Lung (tissue), 4 donors: ENCODE results near the gene NOTCH2.

DNA sequence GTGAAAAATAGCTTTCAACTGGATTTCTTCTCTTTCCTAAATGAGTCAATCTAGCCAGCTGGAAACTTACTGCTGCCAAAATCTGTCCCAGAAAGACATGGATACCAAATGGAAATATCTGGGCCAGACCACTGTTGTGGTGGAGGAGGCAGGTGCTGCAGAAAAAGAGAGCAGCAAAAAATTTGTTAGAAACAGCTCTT is 68.7 kb upstream of the ADAM30 start:
- PRO-cap, result no peak
- RAMPAGE, long total RNA, result no peak

- PRO-cap, result no peak
- RAMPAGE, long total RNA, result no peak
- RRBS, result no CpG with 5 or more reads among the region's 5 CpGs
These were observed 83.8 kb upstream of the ADAM30 start for GRCh38 chr1:119980078-119980486.

GRCh38 chr1:120069150-120070007 is at the start of gene NOTCH2:
Gene NOTCH2, minus strand, starts transcription at chr1:120069662.
- PRO-cap, result unidirectional peak, minus-strand start at chr1:120069626
- RAMPAGE, long total RNA, result no peak
- RRBS, result no CpG with 5 or more reads among the region's 88 CpGs

GRCh38 chr1:120432912-120433811 is 18.3 kb downstream of the NBPF8 start:
- PRO-cap, result no peak
- RAMPAGE, long total RNA, result no peak
- RRBS, result no CpG with 5 or more reads among the region's 9 CpGs

DNA sequence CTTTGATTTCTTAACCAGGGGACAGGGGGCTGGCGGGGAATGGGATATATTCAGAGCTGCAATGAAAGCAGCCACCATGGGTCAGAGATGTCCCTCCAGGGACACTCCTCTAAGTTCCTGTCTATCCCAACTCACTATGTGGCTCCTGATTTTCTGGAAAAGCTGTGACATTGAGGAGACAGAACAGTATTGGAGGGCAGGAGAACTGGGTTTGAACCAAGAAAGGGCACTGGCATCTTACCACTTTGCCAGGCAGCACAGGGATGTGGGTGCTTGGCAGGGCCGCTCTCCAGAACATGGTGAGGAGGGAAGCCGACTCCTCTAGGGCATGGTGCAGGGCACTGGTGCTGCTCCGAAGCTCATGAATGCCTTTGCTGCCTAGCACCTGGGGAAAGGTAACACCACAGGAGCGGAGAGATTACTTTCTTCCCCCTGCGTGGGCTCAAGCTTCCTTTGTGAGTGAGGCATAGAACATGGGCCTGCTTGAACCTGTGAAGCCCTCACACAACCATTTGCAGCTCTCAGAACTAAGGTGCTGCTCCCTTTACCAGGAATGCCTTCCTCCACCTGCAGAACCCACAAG is 78.2 kb downstream of the NBPF8 start:
- PRO-cap, result no peak
- RAMPAGE, long total RNA, result no peak
- RRBS, result no CpG with 5 or more reads among the region's 6 CpGs

DNA sequence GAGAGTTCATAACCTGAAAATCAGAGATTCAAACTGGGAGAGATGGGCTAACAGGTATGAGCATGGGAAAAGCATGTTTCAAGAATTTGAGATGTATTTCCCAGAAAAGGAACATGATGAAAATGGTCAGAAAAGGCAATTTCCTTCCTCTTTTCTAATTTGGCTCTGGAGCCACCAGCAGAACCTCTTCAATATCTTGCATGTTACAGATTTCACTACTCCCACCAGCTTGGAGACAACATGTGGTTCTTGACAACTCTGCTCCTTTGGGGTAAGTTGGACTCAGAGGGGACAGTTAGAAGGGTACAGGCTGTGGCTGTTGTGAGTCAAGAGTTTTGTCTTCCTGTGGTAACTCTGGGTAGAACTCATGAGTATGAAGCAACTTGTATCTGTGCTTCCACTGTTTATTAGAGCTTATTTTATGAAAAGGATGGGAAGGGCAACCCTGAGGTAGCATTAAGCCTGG is 97.0 kb downstream of the FAM72B start:
- PRO-cap, result no peak
- RAMPAGE, long total RNA, result no peak

- PRO-cap, result no peak
- RAMPAGE, long total RNA, result no peak
- RRBS, result no CpG with 5 or more reads among the region's 11 CpGs
These were observed 3782.9 kb downstream of the SRGAP2C start for GRCh38 chr1:124967604-124968119.

- PRO-cap, result no peak
- RAMPAGE, long total RNA, result no peak
- RRBS, result 0% methylated on average over 3 of the region's 43 CpGs
These were observed 176.3 kb downstream of the H3-7 start for GRCh38 chr1:143729263-143730014.

- PRO-cap, result no peak
- RAMPAGE, long total RNA, result no peak
- RRBS, result no CpG with 5 or more reads among the region's 48 CpGs
These were observed 1.4 kb downstream of the H3-7 start for GRCh38 chr1:143904264-143904944.

- PRO-cap, result no peak
- RAMPAGE, long total RNA, result no peak
- RRBS, result no CpG with 5 or more reads among the region's 63 CpGs
These were observed 105.3 kb upstream of the FAM72C start for GRCh38 chr1:144077007-144077520.

DNA sequence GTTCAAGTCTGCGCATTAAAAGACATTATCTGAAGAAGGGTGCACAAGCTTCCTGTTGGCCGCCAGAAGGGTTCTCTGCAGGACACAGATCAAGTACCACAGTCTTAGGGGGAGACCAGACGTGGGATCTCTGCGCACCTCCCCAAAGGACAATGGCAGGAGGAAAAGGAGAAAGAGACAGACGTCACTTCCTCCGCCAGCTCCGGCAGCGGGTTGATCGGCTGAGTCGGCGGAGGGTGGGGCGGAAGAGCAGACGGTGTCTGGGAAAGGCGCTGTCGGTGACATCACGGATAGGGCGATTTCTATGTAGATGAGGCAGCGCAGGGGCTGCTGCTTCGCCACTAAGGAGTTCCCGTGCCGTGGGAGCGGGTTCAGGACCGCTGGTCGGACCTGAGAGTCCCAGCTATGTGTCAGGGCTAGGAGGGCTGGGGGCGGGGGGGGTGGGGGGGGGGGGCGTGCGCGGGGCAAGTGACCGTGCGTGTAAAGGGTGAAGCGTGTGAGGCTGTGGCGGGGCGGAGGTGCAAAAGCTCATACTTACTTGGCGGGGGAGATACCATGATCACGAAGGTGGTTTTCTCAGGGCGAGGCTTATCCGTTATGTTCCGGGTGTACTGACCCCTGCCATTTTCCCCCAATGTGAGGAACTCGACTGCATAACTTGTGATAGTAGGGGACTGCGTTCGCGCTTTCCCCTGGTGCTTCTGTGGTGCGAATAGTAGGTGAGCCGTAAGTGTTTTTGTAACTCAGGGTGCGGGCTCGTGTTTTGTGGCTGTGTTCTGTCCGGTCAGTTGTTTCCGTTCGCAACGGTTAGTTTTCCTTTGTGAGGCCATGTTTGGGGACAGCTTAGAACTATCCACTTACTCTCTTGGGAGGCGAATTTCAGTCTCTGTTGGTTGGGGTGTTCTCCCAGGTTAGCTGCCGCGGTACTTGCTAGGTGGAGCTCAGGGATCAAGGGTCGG is 38.9 kb upstream of the PPIAL4E start:
- PRO-cap, result bidirectional peak, plus-strand start at position 224 of the sequence, minus-strand start at position 154 of the sequence; unidirectional peak, plus-strand start at position 531 of the sequence
- RAMPAGE, long total RNA, result no peak
- RRBS, result no CpG with 5 or more reads among the region's 54 CpGs

DNA sequence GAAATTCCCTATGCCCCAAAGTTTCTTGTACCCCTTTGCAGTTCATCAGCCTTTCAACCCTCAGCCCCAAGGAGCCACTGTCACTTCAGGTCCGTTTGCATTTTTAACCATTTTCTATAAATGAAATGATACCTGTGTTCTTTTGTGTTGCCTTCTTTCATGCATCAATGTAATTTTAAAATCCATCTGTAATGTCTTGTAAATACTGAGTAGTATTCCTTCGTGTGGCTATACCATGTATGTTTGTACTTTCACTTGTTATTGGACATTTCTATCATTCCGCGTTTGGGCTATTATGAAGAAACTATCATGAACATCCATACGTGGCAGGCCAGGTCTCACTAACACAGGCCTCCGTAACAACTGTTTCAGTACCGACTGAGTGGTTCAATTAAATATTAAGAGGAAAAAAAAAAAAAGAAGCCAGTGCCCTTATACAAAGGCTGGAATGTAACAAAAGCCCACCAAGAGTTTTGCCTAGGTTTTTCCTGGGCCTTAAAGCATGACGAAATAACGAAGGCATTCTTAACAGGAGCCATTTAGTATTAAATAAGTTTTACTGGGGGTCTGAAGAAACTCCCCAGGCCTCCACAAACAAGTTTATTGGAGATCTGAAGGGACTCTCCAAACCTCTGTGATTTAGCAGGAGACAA is 17.5 kb downstream of the NBPF15 start:
- PRO-cap, result no peak
- RAMPAGE, long total RNA, result no peak
- RRBS, result no CpG with 5 or more reads among the region's 9 CpGs

- PRO-cap, result no peak
- RAMPAGE, long total RNA, result no peak
- RRBS, result no CpG with 5 or more reads among the region's 49 CpGs
These were observed 25.1 kb upstream of the PPIAL4F start for GRCh38 chr1:144567429-144568091.

- PRO-cap, result no peak
- RAMPAGE, long total RNA, result no peak
- RRBS, result no CpG with 5 or more reads among the region's 1 CpG
These were observed 142.6 kb downstream of the SRGAP2B start for GRCh38 chr1:144952445-144953024.

DNA sequence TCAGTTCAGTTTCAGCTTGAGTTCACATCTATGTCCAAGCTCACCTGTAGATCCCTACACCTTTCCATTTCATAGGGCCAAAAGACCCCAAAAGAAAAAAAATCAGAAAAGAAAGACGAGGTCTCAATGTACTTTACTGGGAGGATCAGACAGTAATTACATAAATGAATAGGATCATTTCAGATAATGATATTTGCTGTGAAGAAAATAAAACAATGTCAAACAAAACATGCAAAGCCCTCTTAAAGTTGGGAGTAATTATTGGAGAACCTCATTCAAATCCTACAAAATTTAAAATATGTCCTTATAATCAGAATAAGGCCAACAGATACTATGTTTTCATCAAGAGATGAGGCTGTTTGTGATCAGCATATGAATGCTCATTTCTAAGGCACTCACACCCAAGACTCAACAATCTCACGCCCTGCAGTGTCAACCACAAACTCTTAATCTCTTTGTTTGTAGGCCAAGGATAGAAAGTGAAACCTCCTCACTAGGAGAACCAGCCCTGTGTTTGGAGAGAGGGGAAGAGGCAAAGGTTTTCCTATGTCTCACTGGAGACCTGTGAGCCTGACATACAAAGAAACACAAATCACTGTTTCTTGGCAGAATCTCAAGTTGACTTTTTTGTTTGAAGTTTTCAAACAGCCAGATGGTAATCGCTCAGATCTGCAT is 16.8 kb downstream of the PDZK1 start:
- PRO-cap, result no peak
- RAMPAGE, long total RNA, result no peak
- RRBS, result no CpG with 5 or more reads among the region's 3 CpGs

DNA sequence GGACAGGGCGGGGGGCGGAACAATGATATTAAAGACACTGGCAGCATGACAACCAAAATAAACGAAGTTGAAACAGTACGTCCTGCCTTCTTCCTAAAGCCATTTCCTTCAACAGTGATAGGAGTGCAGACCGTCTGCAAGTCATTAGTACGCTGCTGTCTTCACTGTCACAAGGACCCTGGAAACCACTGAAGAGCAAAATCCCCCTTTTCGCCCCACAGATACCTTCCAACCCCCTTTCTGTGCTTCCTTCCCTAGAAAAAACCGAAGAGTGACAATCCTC is 922 bp downstream of the RNF115 start:
- PRO-cap, result no peak
- RAMPAGE, long total RNA, result no peak
- RRBS, result no CpG with 5 or more reads among the region's 8 CpGs

GRCh38 chr1:145879698-145880208 is 5.9 kb downstream of the ANKRD35 start:
- PRO-cap, result no peak
- RAMPAGE, long total RNA, result no peak
- RRBS, result no CpG with 5 or more reads among the region's 5 CpGs

- PRO-cap, result no peak
- RAMPAGE, long total RNA, result no peak
- RRBS, result no CpG with 5 or more reads among the region's 10 CpGs
These were observed 784 bp downstream of the RBM8A start for GRCh38 chr1:145926546-145926854.

- PRO-cap, result no peak
- RAMPAGE, long total RNA, result no peak
- RRBS, result no CpG with 5 or more reads among the region's 2 CpGs
These were observed 967 bp downstream of the LIX1L start for GRCh38 chr1:145956827-145957272.

DNA sequence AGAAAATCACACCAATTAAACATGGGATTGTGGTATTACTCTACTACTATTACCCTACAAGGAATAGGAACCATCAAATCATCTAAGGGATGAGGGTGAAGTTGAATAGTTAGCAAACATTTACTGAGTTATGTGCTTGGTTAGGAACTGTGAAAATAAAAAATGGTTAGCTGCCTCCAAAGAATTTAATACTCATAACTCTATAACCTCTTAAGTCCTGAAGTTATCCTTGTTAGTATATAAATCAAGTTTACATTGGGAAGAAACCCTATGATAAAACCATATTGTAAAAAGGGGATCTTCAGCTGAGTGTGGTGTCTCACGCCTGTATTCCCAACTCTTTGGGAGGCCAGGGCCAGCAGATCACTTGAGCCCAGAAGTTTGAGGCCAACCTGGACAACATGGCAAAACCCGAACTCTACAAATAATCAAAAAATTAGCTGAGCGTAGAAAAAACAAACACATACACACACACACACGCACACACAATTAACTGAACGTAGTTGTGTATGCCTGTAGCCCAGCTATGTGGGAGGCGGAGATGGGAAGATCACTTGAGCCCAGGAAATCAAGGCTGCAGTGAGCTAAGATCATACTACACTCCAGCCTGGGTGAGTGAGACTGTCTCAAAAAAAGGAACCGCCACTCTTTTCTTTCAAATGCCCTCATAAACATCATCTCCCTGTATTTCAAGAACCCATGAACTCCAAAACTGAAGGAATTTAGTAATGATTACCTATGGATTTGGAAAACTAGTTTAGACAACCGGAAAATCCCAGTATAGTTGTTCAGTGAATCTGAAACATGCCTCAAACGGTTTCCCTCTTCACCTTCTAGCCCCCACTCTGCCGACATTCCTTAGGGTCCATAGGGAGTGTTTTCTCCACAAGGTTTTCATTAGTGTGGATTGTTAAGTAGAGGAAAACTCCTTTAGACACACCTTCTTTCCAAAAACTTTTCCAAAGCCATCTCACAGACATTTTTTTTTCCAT is 4.6 kb downstream of the TXNIP start:
- PRO-cap, result no peak
- RAMPAGE, long total RNA, result no peak
- RRBS, result no CpG with 5 or more reads among the region's 10 CpGs